H7 (cell line): ENCODE results near the genes METTL21C and DAOA.

DNA sequence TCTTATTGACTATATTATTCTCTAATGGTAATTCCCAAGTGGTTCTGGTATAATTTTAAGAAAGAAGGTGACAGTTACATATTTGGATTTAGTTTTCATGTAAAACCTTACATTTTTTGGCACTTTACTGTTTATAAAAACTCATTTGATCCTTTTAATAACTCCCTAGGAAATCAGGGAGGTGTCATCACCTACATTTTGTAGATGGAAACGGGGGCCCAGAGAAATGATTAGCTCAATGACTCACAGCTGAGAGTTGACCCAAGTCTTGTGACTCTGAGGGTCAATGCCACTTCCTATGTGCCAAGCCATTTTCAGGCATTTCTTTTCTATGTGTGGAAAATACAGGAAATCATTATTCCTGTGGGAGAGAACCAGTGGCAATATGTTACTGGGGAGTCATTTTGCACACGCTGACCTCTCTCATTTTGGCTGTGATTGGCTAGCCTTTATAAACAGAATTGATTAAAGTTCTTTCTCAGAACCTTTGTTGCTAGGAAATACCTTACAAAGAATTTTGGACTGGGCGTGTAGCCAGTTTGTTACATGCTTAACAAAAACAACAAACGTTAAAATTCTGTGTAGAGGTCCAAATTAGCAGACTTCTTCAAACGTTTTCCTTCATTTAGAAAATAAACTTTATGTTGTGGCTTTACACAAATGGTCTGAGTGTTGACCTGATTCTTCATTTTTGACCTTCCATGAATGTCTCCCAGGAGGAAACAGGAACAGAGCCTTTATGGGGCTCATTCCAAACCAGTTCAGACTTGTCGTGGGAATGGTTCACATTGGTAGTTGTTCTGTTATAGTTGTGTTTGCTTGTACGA is 11.3 kb downstream of the PCCA start:
- RAMPAGE, long total RNA, result no peak

DNA sequence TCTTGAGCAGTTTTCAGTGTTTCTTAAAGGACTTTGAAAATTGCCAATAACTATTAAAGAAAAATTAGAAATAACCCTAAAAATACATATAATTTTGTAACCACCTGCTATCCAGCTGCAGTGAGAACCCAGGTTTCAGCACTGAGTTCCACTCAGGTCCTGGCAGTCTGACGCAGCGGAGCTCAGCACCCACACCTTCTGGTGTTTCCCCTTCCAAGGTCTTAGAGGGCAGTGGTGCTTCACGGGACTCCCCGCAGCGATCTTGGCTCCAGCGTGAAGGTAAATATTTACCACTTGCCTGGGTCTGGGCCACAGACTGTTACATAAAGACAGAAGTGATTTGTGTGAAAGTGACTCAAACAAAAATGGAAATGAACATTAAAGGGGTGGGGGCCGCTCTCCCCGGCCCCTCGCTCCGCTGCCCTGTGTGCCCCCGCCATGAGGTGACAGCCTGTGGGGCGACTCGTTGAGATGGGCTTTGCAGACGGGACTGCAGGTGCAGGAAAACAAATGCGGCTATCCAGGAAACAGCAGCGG is 55.1 kb downstream of the GGACT start:
- RAMPAGE, long total RNA, result no peak

DNA sequence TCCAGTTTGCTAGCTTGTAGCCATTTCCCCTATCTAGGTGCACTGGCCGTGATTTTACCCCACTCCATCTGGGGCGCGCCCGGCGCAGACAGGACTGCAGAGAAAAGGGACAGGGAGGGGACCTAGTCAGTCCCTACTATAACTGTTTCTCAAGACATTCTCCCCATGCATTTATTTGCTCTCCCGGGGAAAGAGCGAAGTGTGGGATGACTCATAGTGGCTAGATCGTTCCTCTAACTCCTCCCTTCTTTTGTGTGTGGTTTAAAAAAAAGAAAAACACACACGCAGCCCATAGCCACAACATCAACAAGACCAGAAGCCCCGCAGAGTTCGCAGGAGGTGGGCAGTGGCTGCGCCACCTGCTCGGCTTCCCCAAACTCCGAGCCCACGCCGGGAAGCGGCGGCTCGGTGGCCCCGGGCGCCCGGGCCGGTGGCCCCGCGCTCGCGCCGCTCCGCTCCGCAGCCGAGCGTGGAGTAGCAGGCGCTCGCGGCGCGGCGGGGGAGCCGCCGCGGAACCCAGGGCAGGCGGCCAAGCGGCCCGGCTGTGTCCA is 766 bp downstream of the TMTC4 start:
- RAMPAGE, long total RNA, result no peak

DNA sequence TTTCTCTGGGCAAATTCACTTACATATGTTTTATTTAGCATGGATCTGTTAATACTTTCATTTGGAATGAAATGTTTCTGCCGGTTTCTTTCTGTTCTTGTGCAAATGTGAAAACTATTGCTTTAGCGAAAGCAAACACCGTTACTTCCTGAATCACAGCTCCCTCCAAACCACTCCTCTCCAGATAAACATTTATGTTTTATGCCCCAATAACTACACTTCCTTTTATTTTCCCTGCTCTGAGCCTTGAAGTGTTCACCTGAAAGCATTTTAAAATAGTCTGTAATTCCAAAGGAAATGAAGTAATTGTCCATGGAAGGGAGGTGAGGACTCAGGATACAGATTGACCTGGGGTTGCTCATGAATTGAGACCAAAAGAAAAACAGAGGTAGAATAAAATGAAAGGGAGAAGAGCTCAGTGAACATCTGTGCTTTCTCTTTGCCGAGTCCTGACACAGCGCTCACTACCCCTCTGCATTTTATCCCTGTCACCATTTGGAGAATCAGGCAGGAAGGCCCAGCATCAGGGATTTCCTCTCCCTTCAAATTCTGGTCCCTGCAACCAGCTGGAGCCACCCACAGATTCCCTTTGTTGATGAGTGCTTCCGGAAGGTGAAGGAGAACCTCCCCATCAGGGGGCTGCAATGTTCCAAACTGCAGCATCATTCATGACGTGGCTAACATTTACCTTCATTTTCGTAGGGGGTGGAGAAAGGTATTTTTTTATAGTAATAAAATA is 171.9 kb downstream of the ITGBL1 start:
- RAMPAGE, long total RNA, result no peak

- RAMPAGE, long total RNA, result no peak
Observed at GRCh38 chr13:102112197-102112526, 195.4 kb upstream of the FGF14 start.

DNA sequence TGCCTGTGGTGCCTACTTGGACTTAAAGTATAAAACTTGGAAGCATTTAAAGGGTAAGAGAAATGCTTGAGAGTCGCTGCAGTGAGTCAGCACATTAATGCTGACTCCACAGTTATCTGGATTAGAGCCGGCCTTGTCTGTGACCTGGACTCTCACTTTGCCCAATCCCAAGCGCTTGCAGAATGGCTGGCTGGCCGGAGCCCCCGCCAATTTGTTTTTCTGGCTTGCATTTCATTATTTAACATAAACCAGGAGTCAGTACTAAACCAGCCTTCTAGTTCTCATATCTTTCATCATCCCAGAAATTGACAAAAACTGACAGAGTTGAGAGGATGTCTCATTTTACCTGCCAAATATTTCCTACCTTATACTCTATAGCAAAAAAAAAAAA is 304.9 kb upstream of the TPP2 start:
- RAMPAGE, long total RNA, result no peak

DNA sequence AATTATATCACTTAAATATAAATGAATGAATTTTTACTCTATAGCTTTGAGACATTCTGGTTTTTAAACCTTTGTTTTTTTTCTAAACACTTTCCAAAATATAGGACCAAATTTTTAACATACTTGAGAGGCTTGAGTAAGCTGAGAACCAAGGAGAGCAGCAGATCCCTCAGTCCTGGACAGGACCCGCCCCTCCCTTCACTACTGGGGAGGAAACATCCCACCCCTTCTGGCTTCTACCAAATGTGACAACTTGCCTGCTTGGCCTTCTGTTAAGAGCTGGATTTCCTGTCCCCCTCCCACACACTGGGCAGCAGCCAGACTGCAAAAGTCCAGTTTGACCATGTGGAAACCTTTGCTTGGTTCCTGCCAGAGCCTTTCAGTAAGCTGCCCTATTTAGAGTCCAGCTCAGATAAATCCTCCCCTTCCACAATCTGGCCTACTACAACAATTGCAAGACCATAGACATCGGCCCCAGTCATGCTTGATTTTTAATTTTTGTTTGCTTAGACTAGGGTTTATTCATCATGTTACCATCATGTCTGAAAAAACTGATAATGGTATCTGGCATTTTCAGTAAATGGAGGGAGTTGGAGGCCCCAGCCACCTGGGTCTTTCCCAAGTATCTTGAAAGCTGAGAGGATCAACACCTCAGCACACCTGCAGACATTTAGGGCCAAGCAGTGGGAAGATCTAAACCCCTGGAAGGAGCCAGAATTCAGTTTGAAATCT is 279.1 kb upstream of the TPP2 start:
- RAMPAGE, long total RNA, result no peak

DNA sequence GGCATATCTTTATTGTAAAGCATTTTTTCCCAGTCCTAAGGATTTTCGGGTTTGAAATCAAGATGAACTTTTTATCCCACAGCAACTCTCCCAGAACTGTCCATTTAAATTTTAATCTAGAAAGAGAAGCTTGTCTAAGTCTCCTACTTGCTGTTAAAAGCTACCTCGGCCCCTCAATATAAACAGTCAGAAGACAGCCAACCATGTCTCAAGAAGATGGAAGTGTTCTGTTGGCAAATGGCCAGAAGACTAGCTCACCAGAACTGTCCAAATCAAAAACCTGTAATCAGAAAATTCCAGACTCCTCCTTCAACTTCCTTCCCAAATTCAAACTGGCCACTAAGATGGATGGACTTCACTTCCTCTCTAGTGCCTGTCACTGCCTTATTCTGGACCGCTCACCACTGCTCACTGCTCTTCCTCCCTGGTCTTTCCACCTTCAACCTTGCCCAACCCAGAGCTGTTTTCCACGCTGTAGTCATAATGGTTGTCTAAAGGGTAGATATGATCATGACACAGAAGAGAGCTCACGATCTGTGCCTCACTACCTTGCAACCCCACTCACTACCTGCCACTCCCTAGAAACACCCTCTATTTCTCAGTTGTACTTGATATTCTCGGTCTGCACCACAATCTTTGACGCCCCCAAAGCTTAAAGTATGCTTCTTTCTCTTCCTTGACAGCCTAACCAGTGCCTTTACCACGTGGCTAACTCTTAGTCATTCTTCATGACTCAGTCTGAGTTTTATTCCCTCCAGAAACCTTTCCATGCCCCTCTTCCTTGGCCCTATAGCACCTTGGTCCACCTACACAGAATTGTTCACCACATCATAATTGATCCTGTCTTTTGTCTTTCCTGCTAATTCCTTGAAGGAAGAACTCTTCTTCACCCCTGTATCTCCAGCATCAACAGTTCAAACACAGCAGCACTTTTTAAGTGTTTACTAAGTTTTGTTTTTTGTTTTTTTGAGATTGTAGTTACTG is 204.1 kb upstream of the TPP2 start:
- RAMPAGE, long total RNA, result no peak

- RAMPAGE, long total RNA, result no peak
Observed at GRCh38 chr13:102401953-102402780, 194.6 kb upstream of the TPP2 start.

- RAMPAGE, long total RNA, result no peak
Observed at GRCh38 chr13:102595862-102596660, 725 bp upstream of the TPP2 start.

DNA sequence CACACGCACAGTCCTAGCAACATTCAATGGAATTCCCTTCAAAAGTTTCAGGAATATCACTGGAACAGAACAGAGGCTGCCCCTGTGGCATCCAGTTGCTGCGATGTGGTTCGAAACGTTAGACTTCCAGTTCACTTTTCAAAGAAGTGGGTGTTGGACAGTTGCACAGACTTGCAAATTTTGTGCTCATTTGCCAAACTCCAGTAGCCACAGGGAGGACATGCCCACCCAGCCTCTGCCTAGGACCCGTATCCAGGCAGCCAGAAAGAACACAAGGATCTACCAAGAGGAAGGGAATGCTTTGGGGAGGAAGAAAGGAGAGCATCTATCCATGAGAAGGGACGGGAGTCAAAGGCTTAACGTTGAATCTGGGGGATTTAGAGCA is at the start of gene METTL21C:
METTL21C (minus strand) TSS at position 120 of the 385 bp plus-strand sequence.
- RAMPAGE, long total RNA, result no peak

GRCh38 chr13:102798223-102798641 is 544 bp downstream of the POGLUT2 start:
- RAMPAGE, long total RNA, result no peak

- RAMPAGE, long total RNA, result no peak
Observed at GRCh38 chr13:102823504-102823905, 22.3 kb upstream of the ERCC5 start.

DNA sequence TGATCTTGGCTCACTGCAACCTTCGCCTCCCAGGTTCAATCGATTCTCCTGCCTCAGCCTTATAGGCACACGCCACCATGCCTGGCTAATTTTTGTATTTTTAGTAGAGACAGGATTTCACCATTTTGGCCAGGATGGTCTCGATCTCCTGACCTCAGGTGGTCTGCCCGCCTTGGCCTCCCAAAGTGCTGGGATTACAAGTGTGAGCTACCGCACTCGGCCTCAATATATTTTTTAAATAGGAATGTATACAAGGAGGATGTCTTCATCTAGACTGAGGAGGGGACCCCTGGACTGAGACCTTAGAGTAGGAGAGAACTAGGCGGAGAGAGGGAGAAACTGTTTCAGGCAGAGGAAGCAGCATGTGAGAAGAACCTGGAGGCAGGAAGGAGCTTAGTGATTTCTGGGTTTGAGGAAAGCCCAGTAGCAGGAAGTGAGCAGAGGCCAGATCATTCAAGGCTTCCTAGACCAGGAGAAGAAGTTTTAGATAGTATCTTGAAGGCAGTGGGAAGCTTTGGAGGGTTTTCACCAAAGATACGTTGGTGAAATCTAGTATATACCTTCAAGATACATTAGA is 4.3 kb downstream of the ERCC5 start:
- RAMPAGE, long total RNA, result no peak

DNA sequence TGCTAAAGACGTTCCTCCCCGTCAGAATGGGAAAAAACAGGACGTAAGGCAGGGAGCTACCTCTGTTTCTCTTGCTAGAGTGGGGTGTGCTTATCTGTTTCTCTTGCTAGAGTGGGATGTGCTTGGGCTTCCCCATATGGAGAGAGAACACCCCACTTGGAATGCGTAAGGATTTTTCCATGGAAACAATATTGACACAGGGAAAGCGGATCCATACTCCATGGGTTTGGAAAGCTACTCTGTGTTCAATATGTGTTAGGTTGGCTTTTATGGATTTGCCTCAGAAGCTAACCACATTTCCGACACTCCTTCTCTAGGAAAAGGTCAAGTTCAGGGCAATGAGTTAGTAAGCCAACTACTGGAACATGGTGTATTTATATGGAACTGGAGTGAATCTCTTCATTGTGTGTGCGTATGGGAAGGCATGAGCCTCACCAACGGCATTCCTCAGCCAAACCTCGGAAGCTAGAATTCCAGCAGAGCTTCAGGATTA is 948.9 kb upstream of the SLC10A2 start:
- RAMPAGE, long total RNA, result no peak

DNA sequence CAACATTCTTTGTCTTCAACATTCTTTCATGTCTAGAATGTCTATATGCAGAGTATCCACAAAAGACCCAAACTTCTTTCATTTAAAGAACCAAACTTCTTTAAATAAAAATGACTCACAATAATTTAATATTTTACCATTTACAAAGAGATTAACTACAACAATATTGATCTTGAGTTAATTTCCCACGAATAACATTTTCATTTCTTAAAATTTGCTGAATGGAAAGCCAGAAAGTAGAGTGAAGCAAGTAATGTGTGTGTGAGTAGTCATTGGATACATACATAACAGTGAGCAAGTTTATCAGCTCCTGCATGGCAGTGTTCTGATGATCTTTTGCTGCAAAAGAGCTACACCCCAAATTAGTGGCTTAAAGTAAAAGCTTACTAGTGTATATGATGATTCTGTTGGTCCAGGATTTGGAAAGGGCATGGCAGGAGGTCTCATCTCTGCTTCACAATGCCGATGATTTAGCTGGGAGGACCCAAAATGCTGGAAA is at the start of gene DAOA:
DAOA (plus strand) TSS at position 246 of the 499 bp plus-strand sequence.
- RAMPAGE, long total RNA, result no peak

- RAMPAGE, long total RNA, result no peak
Observed at GRCh38 chr13:105814208-105814532, 348.3 kb downstream of the DAOA start.

- RAMPAGE, long total RNA, result no peak
Observed at GRCh38 chr13:106103687-106104647, 431.5 kb downstream of the EFNB2 start.

DNA sequence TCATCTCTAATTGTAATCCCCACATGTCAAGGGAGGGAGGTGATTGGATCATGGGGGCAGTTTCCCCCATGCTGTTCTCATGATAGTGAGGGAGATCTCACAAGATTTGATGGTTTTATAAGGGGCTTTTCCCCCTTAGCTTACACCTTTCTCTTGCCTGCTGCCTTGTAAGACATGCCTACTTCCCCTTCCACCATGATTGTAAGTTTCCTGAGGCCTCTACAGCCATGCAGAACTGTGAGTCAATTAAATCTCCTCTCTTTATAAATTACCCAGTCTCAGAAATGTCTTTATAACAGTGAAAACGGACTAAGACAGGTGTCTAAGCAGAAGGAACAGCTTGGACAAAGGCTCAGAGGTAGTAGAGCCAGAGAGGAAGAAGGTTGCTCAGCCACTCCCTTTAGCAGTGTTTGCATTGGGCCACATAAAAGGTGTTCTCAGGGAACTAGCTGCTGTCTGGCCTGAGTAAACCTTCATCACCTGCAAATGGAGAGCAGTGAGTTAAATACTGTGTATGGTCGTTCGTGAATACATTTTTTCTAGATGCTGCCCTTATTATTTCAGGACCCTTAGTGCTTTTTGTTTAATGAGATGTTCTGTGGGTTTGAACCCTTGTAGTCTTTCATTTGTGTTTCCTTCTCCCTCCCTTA is 383.5 kb downstream of the EFNB2 start:
- RAMPAGE, long total RNA, result no peak

- RAMPAGE, long total RNA, result no peak
Observed at GRCh38 chr13:106213026-106213296, 322.5 kb downstream of the EFNB2 start.